Left colon (tissue), 1 donor: Measurements from ENCODE around the gene MOCS2.

DNA sequence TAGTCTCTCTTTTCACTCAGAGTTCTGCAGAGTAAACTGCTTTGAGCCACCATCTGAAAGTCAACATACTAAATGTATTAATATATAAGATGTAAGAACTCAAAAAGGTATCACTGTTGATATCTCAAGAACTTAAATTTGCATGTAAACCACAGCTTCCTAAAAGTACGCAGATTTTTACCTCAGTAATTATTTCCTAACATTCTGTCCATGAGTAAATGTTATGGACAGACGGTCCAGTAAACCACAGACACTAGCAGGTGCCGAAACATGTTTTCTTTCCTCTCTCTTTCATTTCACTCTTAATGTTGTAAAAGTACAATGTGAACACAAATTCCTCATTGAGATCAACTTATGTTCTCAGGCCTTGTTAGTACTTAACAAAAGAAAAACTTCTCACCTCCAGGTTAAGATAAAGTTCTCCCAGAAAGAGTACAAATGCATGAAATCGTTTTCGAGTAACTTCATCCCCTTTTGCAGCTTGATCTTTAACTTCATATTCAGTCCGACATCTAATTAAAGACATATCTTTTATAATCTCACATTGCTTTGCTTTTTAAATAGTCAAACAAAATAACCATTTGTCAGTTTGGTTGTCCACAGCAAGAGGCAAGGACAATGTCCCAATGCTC lies 18.2 kb downstream of the PAIP1 start:
- PRO-cap, result no peak

GRCh38 chr5:43684089-43684512 lies 81.1 kb downstream of the NNT start:
- PRO-cap, result no peak

GRCh38 chr5:44387940-44389096 lies 902 bp downstream of the FGF10 start:
- PRO-cap, result no peak

DNA sequence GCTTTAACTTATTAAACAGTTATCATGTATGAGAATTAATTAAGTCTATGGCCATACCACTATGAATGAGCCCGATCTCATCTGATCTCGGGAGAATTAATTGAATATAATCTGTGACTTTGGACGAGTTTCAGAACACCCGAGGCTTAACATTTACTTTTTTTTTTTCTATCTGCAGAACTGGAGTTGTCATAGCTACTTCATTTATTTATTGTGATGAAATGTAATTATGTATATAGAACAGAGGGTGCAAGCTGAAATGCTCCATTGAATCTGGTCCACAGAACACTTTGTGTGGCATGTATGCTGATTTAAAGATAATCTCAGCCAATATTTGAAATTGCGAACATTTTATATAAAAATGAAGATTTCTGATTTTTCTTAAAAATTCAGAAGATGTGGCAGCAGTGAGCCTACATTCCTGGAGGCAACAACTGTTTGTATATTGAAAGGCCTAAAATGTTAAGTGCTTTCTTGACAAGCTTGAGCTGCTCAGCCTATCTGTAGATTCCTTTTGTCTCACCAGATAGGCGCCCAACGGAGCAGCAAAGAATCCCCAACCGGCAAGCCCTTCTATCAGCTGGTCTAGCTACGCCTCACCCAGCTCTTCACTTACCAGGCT lies 170.8 kb upstream of the MRPS30 start:
- PRO-cap, result no peak

GRCh38 chr5:50365649-50366321 lies 75.3 kb downstream of the EMB start:
- PRO-cap, result no peak

- PRO-cap, result bidirectional peak, plus-strand start at chr5:50440870, minus-strand start at chr5:50440732
Observed at GRCh38 chr5:50440599-50440970, 503 bp downstream of the EMB start.

DNA sequence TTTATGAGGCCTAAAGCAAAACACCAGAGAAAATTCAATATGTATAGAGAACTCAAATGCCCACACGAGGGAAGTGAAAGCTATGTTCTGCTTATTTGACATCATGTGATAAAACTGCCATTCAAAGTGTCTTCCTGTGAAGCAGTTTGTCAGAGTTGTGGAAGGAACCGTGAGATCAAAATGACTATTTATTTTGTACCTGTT lies 190.3 kb downstream of the PARP8 start:
- PRO-cap, result no peak

DNA sequence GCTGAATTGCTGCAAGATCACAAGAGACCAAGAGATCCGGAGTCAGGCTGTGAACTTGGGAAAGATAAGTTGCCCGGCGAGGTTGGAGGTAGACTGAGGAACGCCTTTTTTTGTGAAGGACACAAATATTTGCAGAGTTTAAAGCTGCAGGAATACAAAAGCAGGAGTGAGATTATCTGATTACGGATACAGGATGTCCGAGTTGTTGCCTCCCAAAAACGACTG lies 302.4 kb downstream of the PARP8 start:
- PRO-cap, result no peak

DNA sequence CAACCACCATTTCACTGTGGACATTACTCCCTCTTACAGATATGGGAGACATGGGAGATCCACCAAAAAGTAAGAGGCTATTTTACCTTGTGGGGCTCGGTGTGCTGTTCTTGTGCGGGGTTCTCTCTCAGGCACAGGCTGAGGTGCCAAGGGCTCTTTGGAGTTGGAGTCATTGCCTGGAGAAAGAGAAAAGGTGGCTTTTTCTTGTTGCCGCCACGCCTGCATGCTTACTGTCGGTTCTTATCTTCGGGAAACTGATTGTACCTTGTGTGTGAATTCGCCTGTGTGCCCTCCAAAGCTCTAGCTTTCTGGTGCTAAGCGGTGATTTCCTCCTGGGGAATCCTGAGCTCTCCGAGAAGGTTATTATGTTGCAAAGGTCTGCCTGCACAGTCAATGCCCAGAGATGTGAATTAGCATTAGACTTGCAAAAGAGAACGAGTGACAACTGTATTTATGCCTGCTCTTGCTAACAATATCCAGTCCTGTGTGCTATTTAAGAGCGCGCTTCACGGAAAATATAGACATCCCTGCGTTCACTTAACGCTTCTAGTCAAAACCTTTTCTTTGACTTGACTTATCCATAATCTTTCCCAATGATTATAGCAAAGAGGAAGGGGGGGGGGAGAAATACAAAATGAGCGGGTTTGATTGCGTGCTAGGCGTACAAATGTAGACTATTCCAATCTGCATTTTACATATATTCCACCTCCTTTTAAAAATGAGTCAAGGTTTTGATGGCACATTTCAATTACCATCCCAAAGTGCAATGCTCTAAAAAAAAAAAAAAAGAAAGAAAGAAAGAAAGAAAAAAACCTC lies 591 bp downstream of the ISL1 start:
- PRO-cap, result no peak

- PRO-cap, result no peak
Observed at GRCh38 chr5:52909947-52910577, 79.1 kb upstream of the ITGA2 start.

DNA sequence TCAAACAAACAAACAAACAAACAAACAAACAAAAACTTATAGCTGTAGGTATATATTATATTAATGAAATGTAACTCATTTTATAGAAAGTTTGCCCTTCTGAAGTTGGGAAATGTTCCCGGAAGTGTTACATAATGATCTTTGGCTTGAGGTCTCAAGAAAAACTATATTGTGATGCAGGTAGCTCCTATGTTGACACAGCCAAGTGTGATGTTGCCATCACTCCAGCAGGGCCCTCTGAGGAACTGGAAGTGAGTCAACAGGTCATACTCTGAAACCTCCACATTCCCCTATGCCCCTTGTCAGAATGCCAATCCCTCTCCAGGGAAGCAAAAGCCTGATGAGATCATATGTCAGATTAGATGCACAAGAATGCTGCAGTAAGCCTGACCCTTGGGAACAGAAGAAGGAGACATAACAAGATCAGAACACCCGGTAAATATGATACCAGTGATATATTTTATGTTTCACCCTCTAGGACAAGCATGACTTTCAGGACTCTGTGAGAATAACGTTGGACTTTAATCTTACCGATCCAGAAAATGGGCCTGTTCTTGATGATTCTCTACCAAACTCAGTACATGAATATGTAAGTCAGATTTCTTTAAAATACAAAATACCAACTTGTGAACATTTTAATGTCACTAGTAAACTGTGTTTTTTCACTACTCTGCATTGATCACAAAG lies 66.7 kb upstream of the ITGA2 start:
- PRO-cap, result no peak

GRCh38 chr5:52987569-52988273 lies 1.4 kb upstream of the ITGA2 start:
- PRO-cap, result no peak

DNA sequence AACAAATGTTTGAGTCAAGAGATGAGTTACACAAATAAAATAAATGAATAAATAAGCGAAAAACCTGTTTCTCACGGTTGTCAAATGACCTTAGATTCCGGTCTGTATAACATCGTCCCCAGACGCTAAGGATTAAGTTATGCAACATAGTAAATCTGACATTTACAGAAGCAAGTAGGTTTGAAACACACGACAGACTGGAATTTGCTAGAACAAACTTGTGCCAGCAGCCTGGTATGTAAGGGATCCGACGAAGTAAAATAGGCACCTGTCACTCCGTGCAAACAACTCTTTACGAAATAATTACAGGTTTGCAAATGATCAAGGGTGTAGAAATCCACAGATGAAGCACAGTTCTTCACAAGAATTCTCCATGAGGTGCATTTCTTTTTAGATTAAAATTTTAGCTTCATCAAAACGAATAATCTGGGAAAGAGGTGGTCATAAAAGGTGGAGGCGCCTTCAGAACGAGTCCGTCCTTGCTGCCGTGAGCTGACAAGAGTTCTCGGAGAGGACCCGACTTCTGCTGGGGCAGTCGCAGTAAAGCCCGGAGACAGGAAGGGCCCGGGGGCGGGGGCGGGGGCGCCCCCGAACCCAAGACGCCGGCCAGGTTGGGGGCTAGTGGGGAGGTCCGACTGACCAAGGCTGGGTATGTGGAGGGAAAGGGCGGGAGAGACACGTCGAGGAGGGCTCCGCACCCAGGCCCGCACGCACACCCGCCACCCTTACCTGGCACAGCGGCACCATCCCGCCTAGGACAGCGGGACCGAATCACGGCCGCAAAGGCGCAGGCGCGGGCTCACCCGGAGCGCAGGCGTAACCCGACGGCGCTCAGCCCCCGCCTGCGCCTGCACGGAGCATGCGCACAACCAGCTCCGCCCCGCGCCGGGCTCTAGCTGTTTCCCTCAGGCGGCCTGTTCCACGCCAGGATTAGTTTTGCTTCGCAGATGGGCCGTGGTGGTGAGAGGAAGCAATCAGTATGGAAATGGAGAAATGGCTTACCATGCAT lies at the start of gene MOCS2:
Gene MOCS2, minus strand, starts transcription at position 775 of the 1,009 bp plus-strand sequence.
- PRO-cap, result bidirectional peak, plus-strand start at position 933 of the sequence, minus-strand start at position 759 of the sequence

DNA sequence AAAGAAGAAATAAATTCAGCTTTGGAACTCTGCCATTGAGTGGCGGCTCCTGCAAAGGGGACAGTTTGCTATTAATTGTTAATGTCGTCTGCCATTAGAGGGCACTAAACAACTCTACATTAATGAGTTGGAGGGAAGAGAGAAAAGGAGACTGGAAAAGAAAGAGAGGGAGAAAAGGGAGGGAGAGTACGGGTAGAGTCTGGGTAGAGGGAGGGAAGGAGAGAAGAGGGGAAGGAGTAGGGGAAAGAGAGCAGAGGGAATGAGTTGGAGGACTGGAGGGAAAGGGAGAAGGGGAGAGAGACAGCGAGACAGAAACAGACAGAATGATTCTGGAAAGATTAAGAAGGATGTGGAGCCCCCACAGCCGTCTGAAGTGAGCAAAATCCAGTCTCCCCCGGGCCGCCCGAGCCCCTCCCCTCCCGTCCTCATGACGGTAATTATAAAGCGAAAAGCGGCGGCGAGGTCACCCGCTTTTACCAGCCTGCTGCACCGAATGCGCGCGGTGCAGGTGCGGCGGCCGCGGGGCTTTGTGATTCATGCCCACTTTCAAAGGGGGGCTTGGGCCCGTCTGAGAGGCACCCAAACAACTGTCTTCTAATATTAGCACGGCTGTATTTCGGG lies 1.9 kb upstream of the FST start:
- PRO-cap, result no peak

DNA sequence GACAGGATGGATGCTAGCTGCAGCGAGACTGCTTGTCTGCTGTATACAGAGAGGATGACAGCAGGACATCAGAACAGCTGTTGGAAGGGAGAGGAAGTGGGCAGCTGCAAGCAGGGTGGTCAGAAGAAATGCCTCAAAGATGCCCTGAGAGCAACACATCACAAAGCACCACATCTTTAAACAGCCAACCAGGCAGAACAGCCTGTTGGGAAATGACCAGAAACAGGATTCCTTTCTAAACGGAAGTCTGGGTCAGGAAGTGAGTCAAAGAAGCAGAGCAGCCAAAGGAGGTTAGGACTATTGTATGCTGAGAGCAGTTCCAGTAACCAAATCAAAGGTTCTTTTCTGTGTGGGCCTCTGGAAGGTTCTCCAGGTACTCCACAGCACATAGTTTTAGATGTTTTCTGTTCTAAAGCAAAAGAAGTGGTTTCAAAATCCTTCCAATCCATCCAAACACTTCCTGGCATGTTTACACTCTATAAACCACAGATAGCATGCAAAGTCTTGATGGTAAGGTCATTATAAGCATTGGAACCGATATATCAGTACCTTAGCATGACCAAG lies 219.3 kb downstream of the NDUFS4 start:
- PRO-cap, result no peak

DNA sequence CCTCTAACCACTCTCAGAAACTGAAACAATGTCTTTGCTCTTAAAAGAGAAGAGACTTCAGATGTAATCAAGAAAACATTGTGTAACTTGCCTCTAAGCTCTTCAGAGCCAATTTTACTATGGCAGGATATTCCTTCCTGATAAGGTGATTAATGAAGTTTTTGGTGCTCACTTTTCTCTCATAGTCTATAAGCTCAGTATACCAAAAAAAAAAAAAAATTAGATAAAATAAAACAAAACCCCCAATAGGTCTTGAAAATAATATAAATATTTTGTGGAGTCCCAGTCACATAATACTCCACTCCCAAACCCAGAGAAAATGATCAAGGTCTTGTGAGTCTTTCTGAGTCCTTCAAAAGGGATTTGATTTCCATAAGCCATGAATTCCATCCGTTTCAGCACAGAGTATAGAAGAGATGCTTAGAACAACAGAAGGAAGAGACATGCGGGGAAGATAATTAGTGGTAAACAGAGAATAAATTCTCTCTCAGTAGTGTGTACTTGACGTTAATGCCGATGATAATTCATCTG lies 325.5 kb downstream of the NDUFS4 start:
- PRO-cap, result no peak

GRCh38 chr5:54003986-54004315 lies 306.4 kb downstream of the ARL15 start:
- PRO-cap, result no peak

DNA sequence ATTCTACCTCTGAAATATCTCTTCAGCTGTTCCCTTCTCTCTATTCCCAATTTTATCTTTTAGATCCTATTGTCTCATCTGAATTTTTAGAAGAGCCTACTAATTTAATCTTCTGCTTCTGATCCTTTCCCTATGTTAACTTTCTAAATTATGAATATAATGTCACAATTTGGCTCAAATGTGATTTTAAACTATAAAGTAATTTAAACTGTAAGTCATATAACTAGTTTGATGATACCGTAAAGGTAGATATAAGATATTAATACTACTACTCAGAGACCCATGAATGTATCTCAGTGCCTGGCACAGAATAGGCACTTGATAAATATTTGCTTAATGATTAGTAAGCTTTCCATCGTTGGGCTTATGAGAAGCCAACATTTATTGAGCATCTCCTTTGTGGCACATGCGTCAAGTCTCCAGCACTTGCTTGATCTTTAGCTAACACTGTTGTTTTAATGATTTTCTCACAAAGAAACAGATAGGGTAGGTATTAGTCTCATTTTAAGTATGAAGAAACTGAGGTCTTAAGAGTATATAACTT lies 259.5 kb downstream of the ARL15 start:
- PRO-cap, result no peak

- PRO-cap, result no peak
Observed at GRCh38 chr5:54293800-54294649, 16.3 kb downstream of the ARL15 start.

GRCh38 chr5:54587286-54587760 lies 69.8 kb downstream of the SNX18 start:
- PRO-cap, result unidirectional peak, minus-strand start at chr5:54587559